ENCODE measurements around the genes CR1L and CD46.

- PRO-cap, 4 experiments: no peak in any of the 4 experiments
- RAMPAGE, long total RNA, 2 experiments: no peak in any of the 2 experiments
These were observed 39.4 kb upstream of the CR2 start for GRCh38 chr1:207414574-207415212.

- PRO-cap, 4 experiments: no peak in any of the 4 experiments
- RAMPAGE, long total RNA, 2 experiments: no peak in any of the 2 experiments
These were observed 9.4 kb upstream of the CR1L start for GRCh38 chr1:207635321-207636061.

DNA sequence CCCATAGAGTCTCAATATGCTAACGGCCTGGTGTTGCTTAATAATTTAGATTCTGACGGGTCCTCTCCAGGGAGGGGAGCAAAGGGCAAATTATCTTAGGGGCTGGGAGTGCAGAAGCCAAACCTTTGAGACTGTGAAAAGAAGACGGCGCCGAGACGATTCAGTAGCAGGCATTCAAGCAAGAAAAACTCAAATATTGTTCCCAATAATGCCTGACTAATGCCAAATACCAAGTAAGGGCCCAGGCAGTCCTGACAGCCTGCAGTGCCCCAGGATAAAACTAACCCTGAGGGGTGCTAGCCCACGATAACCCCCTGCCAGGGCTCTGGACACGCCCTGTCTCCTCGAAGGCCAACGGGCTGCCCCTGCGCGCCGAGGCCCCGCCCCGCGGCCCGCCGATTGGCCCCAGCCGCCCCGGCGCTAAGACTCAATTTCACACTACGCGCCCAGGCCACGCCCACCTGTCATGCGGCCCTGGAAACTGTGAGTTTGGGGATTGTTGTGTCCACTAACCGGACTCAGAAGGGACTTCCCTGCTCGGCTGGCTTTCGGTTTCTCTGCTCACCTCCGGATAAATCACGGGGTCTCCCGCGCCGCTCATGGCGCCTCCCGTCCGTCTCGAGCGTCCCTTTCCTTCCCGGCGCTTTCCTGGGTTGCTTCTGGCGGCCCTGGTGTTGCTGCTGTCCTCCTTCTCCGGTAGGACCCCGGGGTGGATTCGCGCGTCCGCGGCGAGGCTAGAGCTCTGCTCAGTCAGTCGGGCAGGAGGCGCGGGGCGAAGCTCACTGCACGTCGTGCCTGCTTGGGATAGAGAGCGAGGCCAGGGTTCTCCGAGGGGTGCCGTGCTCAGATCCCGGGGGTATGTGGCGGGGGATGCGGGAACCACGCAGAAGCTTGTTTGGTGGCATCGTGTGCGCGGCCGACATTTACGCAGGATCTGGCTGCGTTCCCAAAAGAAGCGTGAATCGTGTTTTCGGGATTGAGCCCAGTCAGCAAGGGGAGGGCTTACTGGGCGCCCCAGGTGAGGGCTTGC is at the start of gene CR1L:
Gene CR1L, plus strand, starts transcription at position 499 of the 1,030 bp plus-strand sequence.
- PRO-cap, 4 experiments: peak in 3 of 4 experiments; most common plus-strand start position 508 of the sequence (in 2); most common minus-strand start position 308 of the sequence (in 1)
- RAMPAGE, long total RNA, 2 experiments: no peak in any of the 2 experiments

DNA sequence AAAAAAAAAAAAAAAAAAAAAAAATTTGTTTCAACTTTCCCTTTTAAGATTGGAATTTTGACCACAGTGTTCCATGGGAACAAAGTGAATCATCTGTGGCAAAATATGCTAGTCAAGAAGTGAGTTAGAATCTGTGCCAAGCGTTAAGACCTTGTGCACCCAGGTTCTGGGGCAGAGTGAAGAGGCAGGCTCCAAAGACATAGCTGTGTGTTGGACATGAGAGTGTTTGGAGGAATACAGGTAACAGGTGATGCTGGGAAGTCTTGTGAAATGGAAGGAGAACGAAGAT is 14.4 kb upstream of the CD46 start:
- PRO-cap, 4 experiments: no peak in any of the 4 experiments
- RAMPAGE, long total RNA, 2 experiments: no peak in any of the 2 experiments

DNA sequence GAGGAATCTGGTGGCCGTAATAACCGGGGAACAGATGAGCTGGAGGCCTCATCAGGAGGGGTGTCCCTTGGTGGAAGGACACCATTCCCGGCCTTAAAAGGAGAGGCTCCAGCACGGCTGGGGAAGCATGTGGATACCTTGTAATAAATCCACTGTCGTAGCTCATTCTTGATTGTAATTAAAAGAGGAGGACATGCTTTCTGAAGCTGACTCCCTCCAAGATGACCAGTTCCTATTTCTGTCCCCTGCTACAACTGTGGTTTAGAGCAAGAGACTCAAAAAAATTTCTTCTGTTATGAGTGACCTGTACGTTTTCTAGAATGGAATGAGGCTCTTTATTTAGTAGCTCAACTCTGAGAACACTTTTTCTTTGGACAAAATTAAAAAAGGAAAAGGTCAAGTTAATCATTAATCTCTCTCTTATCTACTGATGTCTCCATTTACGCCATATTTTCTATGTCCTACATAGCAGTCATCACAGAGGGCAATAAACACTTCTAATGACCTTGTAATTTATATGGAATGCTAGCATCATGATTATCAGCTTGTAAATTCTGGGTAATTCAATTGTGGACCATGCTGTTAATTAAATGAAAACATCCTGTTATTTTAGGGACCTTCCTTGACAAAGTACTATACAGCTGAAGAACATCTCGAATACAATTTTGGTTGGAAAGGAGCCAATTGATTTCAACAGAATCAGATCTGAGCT is 13.9 kb upstream of the CD46 start:
- PRO-cap, 4 experiments: no peak in any of the 4 experiments
- RAMPAGE, long total RNA, 2 experiments: no peak in any of the 2 experiments

GRCh38 chr1:207751548-207752213 is at the start of gene CD46:
TSS of gene CD46 (plus strand) at chr1:207752054.
- PRO-cap, 4 experiments: peak in 4 of 4 experiments; most common plus-strand start chr1:207752122 (in 4); most common minus-strand start chr1:207751717 (in 2)
- RAMPAGE, long total RNA, 2 experiments: start-site peak on the plus strand in 2 of 2 experiments, at chr1:207752050-207752194 at its widest, 10,693 to 13,136 reads per replicate; start-site peak on the minus strand in 1 of 2 experiments, at chr1:207751944-207751983 at its widest, 7 reads per replicate

DNA sequence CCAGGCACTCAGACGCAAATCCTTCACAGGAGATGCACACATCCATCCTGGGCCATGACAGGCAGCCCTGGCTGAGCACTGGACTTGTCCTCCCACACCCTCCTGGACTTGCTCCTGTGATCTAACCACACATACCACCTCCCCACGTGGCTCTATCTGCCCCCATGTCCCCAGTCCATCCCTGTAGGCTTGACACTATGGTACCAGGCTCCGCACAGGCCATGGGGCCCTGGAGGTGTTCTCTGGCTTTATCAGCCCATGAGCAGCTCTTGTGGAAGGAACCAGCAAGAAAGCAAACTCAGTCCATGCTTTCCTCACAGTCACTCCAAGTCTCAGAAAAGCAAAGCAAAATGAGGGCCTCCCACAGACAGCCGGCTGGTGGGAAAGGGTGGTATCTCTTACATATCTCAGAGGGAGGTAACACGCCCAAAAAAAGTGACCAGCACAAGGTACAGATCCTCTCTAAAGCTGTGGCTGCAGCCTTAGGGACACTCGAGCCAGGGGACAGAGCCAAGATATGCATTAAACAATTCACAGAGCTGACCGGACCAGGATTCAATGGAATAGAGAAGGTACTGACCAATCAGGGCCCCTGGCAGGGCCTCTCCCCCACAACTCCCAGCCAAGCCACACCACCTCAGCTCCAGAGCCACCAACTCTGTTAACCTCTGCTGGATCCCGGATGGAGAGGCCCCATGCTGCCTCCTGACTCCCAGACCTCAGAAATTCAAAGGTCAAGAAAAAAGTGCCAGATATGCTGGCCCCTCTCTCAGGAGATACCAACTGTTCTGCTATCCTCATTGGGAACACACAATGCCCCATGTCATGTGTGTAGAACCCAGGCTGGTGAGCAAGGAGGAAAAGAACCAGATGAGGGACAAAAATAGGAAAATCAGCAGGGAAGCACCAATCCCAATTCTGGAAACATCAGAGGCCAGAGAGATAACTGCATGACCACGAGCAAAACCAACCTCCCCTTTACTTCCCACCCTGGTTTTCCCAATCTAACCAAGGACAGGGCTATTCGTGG is 61.9 kb downstream of the CD46 start:
- PRO-cap, 4 experiments: peak in 2 of 4 experiments; most common plus-strand start position 673 of the sequence (in 2); most common minus-strand start position 506 of the sequence (in 2)
- RAMPAGE, long total RNA, 2 experiments: no peak in any of the 2 experiments

GRCh38 chr1:207819797-207820195 is 67.9 kb downstream of the CD46 start:
- PRO-cap, 4 experiments: peak in 1 of 4 experiments; most common minus-strand start chr1:207820034 (in 1)
- RAMPAGE, long total RNA, 2 experiments: no peak in any of the 2 experiments

DNA sequence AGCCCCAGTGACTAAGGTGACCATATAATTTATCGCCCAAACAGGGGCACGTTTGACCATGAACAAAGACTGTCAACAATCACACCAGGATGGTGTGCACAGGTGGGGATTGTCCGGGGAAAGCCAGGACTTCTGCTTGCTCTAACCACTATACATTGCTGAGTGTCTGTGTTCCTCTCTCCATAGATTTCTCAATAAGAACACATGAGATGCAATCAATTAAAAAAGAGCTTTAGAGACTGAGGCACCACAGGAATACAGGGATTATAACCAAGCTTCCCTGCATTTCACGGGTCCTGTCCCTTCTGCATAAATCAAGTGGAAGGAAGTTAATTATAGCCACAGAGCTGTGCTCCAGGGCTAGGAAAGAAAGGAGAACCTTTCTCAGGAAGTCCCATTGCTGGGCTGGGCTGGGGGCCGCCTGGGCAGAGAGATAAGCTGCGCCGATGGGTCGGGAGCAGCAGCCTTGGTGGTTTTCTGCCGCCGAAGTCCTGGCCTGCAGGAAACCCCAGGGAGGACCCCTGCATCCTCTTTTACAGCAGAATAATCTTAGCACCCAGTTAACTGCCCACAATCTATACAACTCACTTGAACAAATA is 12.5 kb upstream of the CD34 start:
- PRO-cap, 4 experiments: peak in 1 of 4 experiments; most common plus-strand start position 436 of the sequence (in 1)
- RAMPAGE, long total RNA, 2 experiments: no peak in any of the 2 experiments

DNA sequence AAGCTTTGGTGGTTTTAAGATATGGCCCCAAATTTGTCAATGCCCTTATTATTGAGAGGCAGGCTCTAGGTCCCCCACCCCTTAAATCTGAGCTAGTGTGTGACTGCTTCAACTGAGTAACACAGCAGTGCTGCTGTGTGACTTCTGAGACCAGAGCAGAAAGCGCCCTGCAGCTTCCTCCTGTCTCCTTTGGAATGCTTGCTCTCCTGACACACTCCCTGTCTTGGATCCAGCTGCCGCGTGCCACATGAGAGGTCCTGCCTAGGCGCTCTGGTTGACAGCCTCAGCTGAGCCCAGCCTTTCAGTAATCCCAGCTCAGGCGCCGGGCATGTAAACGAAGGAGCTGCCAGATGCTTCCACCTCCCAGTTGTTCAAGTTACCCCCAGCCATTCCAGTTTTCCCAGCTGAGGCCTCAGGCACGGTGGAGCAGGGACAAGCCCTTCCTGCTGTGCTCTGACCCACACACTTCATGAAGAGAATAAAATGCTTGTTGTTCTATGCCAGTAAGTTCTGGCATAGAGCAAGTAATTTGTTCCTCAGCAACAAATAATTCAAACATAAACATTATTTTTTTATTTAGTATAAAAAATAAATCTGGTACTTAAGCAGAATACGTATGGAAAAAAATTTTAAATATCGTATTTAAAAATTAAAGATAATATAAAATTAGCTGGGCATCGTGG is 14.3 kb upstream of the CD34 start:
- PRO-cap, 4 experiments: no peak in any of the 4 experiments
- RAMPAGE, long total RNA, 2 experiments: no peak in any of the 2 experiments

DNA sequence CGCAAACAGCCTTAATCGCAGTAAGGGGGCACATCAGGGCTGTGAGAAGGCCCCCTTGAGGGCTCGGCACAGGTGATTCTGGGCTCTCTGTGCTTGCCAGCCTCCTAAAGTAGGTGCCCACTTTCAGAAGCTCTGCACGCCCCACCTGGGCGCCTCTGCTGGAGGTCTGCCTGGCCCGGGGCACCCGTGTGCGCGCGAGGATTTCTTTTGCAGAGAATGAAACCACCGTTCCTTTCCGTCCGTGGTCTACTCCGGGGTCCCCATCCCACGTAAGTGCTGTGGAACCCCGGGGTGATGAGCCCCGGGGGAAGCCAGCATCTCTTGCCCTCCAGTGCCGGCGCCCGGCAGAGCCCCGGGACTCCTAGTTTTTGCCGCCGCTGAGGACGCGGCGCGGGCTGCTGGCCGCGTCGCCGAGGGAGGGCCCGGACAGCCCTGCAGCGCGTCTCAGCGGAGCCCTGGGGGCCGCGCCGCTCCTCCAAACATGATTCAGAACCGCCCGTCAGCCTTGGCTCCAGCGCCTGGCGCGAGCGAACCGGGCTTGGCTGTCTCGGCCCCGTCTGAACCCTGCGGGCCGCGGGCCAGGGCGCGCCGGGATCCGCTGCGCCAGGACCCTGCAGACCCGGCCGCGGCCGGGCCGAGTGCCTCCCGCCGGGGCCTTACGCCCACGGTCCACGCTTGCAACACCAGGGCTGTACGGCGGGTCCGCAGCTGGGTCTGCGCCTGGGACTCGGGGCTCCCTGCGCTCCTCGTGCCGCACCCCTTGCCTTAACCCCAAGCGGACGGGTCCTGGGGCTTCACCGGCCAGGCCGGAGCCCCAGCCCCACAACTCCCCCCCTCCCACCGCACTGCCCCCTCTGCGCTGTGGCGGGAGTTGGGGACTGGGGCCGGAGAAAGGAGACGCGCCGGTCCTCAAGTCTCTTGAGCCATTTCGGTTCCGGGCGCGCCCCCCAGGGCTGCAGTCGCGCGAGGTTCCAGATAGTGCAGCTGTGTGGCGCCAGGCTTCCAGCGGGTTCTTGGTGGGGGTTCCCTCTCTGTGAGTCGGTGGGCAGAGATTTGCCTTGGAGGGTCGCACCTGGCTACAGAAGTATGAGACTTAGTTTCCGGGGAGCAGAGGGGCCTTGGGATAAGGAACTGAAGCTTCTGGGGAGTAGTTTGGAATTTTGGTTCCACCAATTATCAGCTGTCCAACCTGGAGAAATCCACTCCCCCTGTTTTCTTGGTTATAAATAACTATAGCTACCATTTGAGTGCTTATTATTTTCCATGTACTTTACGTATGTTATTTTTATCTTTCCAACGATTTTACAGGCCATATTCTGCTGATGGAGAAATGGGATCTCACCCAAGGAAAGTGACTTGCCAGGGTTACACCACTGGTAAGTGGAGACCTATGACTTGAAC is 48.4 kb upstream of the CD34 start:
- PRO-cap, 4 experiments: peak in 3 of 4 experiments; most common plus-strand start position 484 of the sequence (in 1); most common minus-strand start position 370 of the sequence (in 1)
- RAMPAGE, long total RNA, 2 experiments: no peak in any of the 2 experiments

- PRO-cap, 4 experiments: no peak in any of the 4 experiments
- RAMPAGE, long total RNA, 2 experiments: no peak in any of the 2 experiments
These were observed 50.7 kb upstream of the CD34 start for GRCh38 chr1:207961684-207962019.

DNA sequence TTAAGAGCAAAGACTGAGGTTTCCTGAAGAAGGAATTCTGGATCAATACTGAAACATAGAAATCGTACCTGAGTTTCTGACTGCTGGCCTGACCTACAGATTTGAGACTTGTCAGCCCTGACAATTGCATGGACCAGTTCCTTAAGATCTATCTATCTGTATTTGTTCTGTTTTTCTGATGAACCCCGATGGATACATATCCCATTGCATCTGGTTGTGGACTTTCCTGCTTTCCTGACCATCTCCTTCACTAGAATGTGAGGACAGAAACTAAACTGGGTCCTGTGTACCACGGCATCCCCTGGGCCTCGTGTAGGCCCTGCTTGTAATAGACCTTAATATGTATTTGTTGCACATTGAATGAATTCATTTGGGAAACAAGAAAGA is 81.6 kb upstream of the CD34 start:
- PRO-cap, 4 experiments: no peak in any of the 4 experiments
- RAMPAGE, long total RNA, 2 experiments: no peak in any of the 2 experiments

DNA sequence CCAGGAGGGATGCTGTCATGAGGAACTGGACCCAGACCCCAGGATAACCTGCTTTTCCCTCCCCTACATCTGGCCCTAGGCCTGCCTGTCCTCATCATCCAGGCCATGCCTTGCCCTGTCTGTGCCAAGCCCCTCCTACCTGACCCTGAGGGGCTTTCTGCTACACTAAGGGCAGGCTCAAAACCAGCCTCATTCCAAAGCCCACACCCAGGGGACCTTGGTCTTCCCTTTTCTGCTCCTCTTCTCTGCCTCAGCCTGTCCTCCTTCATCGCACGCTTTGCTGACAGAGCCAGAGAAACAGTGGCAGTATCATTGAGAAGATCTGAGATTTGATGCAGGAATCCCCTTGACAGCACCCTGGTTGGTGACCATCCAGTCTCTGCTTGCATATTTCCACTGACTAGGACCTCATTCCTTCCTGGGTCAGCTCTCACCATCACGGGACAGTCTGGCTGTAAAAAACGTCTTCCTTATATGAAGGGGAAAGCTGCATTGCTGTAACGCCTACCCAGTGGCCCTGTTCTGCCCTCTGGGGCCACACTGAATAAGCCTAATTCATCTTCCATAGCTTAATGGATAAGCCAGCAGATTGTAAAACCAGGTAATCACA is 38.8 kb downstream of the PLXNA2 start:
- PRO-cap, 4 experiments: no peak in any of the 4 experiments
- RAMPAGE, long total RNA, 2 experiments: no peak in any of the 2 experiments

- PRO-cap, 4 experiments: no peak in any of the 4 experiments
- RAMPAGE, long total RNA, 2 experiments: no peak in any of the 2 experiments
These were observed 21.8 kb downstream of the PLXNA2 start for GRCh38 chr1:208222293-208222824.

DNA sequence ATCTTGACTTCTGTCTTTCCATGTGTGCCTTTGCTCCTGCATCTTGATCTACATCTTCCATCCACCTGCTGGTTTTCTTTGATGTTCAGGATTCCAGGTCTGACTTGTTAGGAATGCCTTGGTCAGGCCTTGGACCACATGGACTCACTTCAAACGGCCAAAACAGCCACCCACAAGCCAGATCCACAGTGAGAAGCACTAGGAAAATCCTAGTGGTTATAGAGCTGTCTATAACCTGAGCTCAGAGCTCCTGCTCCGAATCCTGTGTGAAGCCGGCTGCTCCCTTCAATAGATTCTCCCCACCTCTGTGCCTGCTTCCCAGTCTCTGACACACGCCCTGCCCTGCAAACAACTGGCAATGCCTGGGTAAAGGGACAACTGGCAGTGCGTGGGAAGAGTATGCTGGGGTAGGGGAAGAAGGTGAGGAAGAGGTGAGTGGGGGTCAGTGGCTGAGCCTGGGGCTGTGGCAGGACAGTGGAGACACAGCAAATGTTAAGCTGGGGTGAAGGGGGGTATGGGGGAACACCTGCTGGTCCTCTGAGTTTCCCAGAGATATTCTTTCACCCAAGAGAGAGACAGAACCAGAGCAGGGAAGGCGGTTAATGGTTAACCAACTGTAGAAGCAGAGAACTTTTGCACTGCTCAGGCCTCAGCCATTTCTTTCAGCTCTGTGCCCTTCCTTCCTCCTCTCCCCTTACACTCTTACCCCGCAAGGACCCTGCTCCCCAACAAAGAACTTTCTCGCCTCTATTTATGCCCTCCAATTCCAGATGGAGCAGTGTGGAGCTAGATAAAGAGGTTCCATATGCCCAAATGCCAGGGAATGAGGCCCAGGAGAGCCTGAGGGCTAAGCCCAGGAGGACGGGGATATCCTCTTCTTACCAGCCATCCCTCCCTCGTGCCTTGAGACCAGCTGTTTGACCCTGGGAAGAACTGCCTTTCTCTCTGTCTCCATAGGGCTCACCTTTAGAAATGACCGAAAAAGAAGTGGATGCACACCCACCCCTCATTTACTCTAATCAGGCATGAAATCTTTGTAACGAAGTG is 4.4 kb downstream of the PLXNA2 start:
- PRO-cap, 4 experiments: peak in 4 of 4 experiments; most common plus-strand start position 657 of the sequence (in 4); most common minus-strand start position 290 of the sequence (in 2)
- RAMPAGE, long total RNA, 2 experiments: no peak in any of the 2 experiments

- PRO-cap, 4 experiments: no peak in any of the 4 experiments
- RAMPAGE, long total RNA, 2 experiments: no peak in any of the 2 experiments
These were observed 156.3 kb upstream of the CAMK1G start for GRCh38 chr1:209427252-209427605.

GRCh38 chr1:209617163-209617719 is 33.7 kb downstream of the CAMK1G start:
- PRO-cap, 4 experiments: no peak in any of the 4 experiments
- RAMPAGE, long total RNA, 2 experiments: no peak in any of the 2 experiments

DNA sequence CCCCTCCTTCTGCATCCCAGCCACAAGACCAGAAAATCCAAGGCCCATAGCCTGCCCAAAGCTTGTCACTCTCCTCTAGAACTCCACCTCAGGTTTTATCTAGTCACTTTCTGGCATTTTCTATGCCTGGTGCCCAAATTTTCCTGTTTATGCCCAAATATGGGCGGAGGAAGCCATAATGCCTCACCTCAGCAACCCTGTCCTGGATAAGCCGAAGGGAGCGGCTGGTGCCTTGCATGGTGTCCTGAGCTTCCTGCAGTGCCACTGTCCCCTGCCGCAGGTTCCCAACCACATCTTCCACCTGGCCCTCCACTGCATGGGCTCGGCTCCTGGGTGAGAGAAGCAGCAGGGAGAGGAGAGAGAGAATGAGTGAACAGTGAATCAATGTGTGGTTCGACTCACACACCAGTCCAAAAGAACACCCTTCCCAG is 34.2 kb downstream of the CAMK1G start:
- PRO-cap, 4 experiments: no peak in any of the 4 experiments
- RAMPAGE, long total RNA, 2 experiments: no peak in any of the 2 experiments

GRCh38 chr1:209675963-209676289 is 714 bp downstream of the G0S2 start:
- PRO-cap, 4 experiments: peak in 4 of 4 experiments; most common plus-strand start chr1:209676062 (in 3); most common minus-strand start chr1:209676003 (in 3)
- RAMPAGE, long total RNA, 2 experiments: no peak in any of the 2 experiments